ENCODE measurements around the genes C22orf39 and TBX1.

GRCh38 chr22:17999798-18000958 is 24.2 kb downstream of the MICAL3 start:
- PRO-cap = unidirectional peak, plus-strand start at chr22:18000708

GRCh38 chr22:18000959-18002026 is 23.1 kb downstream of the MICAL3 start:
- PRO-cap = bidirectional peak, plus-strand start at chr22:18001227, minus-strand start at chr22:18001229; bidirectional peak, plus-strand start at chr22:18001803, minus-strand start at chr22:18001501

DNA sequence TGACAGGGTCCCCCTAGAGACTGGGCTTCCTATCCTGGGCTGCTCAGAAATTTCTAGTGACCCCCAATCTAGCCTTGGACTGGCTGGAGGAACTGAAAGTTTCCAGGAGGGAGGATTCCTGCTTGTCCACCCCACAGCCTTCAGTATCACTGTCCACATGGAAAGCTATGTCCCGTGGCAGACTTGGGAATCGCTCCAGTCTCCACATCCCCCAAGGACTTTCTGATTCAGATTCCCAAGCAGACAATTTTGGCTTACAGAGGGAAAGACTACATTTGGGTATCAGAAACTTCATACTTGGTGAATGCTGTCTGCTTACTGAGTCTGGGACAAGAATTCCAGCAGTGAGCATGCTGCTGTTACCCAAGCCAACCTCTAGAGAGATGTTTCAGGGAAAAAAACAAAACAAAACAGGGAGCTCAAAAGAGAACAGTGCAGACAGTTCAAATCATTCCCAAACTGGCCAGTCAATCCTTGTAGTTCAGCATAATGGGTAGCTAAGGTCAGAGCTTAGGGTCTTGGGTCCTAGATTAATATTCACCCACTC is 9.2 kb upstream of the MICAL3 start:
- PRO-cap = no peak

GRCh38 chr22:18035692-18036322 is 11.4 kb upstream of the MICAL3 start:
- PRO-cap = no peak

- PRO-cap = no peak
These were observed 11.7 kb upstream of the TUBA8 start for GRCh38 chr22:18098807-18099399.

- PRO-cap = no peak
These were observed 61.9 kb upstream of the PRODH start for GRCh38 chr22:18997689-18998693.

DNA sequence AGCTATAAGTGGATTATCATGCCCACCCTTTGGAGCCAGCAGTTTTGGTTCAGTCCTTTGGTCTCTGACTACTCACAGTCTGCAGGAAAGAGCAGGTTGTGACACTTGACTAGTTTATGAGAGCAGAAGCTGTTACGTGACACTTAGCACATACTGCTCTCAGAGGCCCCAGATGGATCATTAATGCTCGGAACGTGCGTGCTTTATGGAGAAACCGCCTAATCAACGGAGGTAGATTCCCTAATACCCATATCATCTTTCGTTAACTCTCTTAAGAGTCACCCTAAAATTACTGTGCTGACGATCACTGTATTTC is 66.3 kb upstream of the PRODH start:
- PRO-cap = no peak

GRCh38 chr22:19137831-19138298 is 6.6 kb downstream of the ESS2 start:
- PRO-cap = no peak

DNA sequence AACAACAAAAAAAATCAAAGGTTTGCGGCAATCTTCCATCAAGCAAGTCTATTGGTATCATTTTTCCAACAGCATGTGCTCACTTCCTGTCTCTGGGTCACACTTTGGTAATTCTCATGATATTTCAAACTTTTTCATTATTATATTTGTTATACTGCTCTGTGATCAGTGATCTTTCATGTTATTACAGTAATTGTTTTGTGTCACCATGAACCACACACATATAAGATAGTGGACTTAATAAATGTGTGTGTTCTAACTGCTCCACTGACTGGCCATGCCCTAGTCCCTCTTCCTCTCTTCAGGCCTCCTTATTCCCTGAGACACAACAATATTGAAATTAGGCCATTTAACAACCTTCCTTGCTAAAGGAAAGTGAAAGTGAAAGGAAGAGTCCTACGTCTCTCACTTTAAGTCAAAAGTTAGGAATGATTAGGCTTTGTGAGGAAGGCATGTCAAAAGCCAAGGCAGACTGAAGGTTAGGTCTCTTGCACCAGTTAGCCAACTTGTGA is 32.1 kb downstream of the CLTCL1 start:
- PRO-cap = no peak

- PRO-cap = no peak
These were observed 27.6 kb downstream of the HIRA start for GRCh38 chr22:19403787-19404506.

DNA sequence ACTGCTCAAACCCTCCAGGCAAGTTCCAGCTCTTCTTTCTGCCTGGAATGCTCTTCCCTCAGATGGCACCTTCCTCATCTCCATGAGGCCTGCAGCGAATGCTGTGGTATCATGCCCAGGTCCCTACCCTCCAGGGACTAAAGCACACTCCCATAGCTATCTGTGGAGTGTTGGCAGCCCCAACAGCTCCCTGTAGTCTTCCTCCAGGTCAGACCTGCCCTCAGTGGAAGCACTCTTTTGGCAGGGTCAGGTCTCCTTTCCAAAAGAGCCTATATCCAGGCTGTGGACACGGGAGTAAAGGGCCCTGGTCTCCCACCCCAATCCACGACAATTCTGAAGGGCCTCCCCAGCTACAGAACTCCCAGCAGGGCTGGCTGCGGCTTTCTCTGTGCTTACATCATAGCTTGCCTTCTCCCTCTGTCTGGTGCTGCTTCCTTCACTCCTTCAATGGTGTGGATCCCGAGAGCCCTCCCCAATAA is 8.9 kb downstream of the HIRA start:
- PRO-cap = no peak

DNA sequence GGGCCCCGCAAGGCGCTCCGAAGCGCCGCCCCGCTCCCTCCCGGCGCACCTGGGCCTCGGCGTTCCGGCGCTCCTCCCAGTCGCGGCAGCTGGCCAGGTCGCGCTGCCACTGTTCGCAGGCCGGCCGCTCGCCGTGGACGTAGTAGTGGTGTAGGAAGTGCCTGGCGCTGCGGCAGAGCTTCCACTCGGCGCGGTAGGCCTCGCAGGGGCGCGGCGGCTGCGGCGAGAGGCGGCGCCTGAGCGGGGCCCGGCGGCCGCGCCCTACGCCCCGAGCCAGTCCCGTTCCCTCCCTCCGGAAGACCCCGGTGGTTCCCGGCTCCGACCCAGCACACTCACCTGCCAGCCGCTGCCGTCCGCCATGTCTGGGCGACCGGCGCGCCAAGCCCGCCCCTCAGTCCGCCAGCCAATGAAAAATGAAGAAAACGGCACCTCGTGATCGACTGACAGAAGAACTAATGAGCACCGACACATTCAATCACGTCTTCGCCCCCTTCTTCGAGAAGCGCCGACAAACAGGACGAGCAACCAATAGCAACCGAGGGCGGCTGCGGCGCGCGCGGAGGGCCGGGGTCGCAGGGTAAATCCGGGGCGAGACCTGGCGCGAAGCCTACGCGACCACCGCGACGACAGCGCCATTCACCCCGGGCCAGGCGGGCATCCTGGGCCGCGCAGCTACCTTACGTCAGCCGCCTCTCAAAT is at the start of gene C22orf39:
C22orf39 (minus strand) TSS at position 383 of the 699 bp plus-strand sequence.
- PRO-cap = bidirectional peak, plus-strand start at position 142 of the sequence, minus-strand start at position 79 of the sequence; bidirectional peak, plus-strand start at position 528 of the sequence, minus-strand start at position 334 of the sequence

- PRO-cap = no peak
These were observed 3.8 kb downstream of the CDC45 start for GRCh38 chr22:19483404-19484102.

- PRO-cap = no peak
These were observed 30.5 kb upstream of the CLDN5 start for GRCh38 chr22:19554650-19555174.

DNA sequence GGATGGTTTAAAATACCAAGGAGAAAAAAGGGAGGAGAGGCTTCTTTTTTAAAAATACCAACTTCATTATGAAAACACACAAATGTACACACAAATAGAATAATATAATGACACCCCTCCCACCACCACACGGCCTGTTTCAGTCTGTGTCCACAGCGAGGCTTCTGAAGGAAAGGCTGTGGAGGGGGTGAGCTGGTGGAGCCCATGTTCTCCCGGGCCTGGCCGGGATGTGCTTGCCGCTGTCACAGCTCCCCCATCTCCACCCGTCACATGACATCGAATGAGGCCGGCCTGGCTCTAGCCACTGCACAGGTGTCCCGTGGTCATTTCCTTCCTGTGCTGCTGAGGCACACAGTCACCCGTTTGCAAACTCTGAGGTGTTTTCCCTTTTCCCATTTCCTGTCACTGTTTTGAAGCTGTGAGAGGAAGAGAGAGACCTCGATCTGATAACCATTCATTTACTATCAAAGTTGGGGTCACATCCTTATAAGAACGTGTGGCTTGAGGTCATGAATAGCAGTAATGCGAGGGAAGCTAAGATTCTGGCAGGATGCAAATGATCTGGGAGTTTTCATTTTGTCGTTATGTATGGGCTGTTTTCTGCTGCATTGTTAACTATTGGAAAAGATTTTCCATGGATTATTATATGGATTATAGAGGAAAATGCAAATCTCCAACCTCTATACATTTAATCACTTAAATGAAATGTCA is 55.7 kb upstream of the CLDN5 start:
- PRO-cap = unidirectional peak, minus-strand start at position 272 of the sequence

- PRO-cap = no peak
These were observed 72.9 kb upstream of the SEPTIN5 start for GRCh38 chr22:19641243-19641965.

DNA sequence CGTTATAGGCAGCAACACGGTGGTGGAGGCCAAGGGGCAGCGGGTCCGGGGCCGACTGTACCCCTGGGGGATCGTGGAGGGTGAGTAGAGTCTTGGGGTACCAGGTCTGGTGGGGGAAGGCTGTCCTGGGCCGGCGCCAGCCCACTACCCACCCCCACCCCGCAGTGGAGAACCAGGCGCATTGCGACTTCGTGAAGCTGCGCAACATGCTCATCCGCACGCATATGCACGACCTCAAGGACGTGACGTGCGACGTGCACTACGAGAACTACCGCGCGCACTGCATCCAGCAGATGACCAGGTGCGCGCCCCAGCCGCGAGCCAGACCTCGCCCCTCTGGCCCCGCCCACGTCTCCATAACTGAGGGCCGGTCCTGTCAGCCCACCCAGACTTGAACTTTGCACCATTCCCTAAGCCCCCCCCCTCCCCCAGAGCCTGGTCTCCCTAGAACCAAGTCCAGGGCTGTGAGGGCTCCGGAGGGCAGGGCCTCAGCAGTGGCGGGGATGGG is 1.6 kb upstream of the GP1BB start:
- PRO-cap = no peak

DNA sequence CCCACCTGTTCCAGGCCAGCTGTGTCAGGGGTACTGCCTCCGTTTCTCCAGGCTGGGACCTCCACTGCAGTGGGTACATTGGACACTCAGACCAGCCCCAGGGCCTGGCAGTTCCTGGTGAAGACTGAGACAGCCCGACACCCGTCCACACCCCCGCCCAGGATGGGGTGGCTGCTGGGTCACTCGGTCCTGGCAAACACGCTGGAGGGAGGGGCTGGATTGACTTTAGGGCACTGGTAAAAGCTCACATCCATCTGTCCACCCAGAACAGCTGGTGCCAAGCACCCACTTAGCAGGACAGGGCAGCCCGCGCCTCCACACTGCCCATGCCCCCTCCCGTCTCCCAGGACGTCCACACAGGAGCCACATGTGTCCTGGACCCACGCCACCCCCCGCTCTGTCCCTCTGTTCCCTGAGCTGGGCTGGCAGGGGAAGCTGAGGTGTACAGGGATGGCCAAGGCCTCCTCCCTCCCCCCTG is 10.7 kb upstream of the TBX1 start:
- PRO-cap = no peak

DNA sequence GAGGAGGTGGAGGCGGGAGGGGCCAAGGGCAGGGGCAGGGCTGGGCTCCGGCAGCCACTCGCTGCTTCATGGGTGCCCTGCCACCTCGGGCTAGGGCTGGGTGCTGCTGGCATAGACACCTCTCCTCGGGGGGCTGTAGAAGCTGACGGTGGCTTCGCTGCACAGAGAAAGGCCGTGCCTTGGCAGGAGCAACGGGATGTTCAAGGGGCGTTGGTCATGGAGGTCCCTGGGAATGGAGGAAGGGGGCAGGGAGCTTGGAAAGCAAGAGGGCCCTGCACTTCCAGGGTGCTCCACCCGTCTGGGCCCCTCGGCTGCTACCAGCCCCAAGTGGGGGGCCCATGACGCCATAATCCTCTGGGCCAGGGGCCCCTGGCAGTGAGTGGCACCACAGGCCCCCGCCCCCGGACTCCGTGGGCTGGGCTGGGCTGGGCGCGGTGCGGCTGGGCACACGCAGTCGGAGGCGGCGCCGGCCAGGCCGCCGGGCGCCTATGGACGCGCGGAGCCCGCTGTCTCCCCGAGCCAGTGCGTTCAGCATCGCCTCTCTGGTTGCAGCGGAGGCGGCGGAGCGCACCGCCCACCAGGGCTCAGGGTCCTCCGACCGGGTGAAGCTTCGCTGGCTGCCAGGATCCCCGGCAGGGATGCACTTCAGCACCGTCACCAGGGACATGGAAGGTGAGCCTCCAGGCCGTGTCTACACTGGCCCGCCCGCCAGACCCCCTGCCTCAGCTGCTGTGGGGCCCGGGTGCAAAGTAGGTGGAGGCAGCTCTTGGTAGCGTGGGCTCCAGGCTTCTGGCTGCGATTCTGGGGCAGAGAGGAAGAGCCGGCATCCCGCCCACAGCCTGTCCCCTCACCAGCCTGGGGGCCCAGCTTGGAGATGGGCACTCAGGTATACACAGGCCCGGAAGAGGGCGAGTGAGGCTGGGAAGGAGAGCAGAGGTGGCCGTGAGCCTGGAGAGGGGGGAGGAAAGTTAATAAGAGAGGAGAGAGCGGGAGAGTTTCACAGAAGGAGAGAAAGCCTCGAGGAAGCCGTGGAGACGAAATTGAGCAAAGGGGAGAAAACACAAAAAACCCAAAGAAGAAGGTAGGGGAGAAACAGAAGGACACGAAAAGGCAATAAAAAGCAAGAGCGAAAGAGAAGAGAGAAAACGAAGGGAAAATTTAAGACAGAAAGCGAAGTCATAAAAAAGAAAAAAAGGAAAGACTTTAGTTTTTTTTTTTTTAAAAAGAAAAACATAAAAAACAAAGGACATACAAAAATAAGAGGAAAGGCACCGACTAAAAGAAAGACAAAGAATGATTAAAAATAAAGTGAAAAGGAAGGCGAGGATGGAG is 1.1 kb upstream of the TBX1 start:
- PRO-cap = no peak

DNA sequence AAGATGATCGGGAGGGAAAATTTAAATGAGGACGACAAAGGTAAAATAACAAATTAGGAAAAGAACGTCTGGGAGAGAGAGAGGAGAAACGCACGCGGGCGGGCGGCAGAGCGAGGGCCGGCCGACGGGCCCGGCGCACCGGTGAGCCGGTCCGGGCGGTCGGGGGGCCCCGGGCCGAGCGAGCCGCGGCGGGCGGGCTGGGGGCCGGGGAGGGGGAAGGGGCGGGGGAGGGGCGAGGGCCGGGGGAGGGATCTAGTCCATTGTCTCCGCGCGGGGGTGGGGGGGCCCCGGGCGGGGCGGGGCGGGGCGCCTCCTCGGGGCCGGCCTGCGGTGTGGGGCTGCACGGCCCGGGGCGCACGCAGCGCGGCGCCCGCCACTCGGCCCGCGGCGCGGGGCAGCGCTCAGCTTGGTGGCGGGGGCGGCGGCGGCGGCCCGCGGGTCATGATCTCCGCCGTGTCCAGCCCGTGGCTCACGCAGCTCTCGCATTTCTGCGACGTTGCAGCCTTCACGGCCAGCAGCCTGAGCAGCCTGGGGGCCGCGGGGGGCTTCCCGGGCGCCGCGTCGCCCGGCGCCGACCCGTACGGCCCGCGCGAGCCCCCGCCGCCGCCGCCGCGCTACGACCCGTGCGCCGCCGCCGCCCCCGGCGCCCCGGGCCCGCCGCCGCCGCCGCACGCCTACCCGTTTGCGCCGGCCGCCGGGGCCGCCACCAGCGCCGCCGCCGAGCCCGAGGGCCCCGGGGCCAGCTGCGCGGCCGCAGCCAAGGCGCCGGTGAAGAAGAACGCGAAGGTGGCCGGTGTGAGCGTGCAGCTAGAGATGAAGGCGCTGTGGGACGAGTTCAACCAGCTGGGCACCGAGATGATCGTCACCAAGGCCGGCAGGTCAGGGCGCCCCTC is at the start of gene TBX1:
TBX1 (plus strand) TSS at position 376 of the 893 bp plus-strand sequence.
- PRO-cap = unidirectional peak, plus-strand start at position 323 of the sequence; unidirectional peak, plus-strand start at position 385 of the sequence

All from trachea (tissue), 1 donor.